Metanephros (tissue), 2 donors: ENCODE results near the genes VAV2 and BRD3OS.

GRCh38 chr9:133742737-133743297 is 4.7 kb upstream of the SARDH start:
- RAMPAGE, long total RNA, result no peak

DNA sequence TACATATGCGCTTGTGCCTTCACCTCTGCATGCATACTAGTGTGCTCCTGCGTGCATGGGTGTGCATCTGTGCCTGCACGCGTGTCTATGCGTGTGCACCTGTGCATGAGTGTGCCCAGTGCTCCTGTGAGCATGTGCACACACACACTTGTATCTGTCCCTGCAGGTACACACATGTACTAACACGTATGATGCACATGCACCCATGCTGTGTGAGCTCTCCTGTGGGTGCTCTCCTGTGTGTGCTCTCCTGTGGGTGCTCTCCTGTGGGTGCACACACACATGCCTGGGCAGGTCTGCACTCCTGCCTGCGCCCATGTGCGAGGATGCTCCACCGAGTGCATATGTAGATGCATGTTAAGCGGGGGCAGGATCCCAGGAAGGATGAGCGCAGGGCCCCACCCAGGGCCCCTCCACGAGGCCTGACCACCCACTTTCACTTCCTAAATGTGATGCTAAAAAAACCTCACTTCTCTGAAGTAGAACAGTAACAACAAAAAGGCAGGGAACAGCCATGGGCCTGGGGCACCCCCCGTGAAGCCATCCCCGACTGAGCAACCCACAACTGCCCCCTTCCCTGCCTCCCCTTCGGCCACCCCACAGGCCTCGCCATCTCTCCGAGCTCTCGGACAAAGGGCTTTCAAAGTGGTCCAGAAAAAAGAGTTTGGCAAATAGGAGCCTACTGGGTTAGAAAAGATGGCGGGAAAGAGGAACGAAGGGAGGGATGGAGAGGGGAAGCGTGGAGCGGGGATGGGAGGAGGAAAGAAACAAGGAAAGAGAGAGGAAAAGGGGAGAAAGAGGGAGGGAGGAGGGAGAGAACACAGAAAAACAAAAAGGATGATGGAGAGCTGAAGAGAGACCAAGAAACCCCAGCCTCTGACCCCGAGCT is 48.2 kb upstream of the SARDH start:
- RAMPAGE, long total RNA, result no peak

DNA sequence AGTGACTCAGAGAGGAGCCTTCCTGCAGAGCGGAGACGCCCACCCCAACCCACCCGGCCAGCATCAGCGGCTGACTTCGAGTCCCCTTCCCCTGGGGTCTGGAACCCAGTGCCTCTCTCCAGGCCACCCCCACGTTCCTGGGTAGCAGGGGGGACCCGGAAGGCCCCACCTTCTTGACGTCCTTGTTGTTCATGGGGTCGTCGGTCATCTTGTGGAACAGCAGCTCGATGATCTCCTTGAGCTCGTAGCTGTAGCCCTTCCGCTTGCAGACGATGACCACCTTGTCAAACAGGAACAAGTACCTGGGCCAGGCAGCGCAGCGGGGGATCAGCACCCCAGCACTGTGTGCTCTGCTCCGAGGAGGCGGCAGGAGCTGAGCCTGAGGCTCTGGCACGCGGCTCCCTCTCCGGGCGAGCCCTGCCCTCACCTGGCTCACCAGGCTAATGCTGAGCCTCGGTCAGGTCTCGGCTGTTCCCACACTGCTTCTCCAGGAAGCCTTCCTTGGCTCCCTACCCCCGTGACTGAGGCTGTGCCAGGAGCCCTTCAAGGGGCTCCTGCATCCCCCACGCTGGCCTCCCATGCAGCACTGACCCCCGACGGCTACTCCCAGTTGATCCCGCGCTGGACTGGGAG is 50.1 kb upstream of the SARDH start:
- RAMPAGE, long total RNA, result no peak

- RAMPAGE, long total RNA, result no peak
Observed at GRCh38 chr9:133812142-133812389, 73.9 kb upstream of the SARDH start.

- RAMPAGE, long total RNA, result no peak
Observed at GRCh38 chr9:133881682-133882651, 110.2 kb downstream of the VAV2 start.

DNA sequence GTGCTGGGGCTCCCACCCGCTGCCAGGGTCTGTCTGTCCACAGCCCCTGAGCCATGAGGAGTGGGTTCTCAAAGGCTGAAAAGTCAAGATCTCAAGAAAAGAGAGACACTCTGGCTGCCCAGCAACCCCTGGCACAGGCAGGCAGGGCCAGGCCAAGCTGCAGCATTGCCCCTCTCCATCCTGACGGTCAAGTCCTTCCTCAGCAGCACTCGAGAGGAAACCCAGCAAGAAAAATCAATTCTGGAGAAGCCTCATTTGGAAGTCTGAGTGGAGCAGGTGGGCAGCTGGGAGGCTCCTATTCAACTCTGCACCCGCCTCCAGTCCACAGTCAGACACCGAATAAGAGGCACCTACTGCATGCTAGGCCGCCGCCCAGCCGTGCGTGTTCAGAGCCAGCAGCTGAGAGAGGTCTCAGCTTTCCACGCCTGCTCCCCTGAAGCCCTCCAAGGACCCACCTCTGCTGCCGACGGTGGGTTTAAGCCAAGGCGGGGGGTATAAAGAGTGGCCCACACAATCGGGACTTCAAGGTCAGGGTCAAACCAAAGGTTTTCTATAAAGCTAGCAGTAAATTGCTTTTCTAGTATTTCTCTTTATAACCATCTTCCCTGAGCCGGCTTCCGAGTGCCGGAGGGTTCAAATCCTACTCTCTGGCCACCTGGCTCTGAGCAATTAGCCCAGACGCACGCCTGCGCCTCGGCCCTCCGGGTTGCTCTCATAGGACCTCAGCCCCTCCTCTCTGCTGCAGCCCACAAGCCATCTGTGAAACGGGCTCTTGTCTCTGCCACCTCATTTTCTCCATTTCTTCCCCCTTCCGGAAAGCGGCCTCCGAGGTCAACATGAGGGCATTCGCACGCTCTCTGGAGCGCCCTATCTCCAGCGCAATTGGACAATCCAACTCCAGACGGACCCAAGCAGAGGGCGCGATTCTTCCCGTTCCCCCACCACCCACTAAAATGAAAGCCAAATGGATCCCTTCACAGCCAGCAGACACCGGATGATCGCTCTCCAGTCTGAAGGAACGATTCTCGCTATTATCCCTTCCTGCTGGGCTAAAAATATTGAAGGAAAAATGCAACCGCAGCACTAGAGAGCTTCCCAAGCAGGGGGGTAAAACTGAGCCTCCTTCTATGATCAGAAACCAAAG is 41.7 kb downstream of the VAV2 start:
- RAMPAGE, long total RNA, result no peak

- RAMPAGE, long total RNA, result no peak
Observed at GRCh38 chr9:133991777-133992703, at the start of gene VAV2. TSS of gene VAV2 (minus strand) at chr9:133992324.

- RAMPAGE, long total RNA, result no peak
Observed at GRCh38 chr9:134024765-134025743, at the start of gene BRD3OS. TSS of gene BRD3OS (plus strand) at chr9:134025481.

DNA sequence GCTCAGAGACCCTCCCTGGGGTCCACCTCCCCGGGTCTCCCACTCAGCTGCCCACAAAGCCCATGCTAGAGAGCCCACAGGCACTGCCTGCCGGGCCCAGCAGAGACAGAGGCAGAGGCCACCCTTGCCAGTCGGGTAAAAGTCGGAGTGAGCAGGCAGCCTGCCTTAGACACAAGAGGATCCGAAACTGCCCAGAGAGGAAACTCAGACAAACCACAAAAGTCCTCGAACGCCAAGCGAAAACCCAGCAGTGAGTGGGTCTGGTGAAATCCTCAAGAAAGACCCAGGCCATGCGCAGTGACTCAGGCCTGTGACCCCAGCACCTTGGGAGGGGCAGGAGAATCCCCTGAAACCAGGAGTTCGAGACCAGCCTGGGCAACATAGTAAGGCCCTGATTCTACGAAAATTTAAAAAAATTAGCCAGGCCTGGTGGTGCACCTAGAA is 7.8 kb downstream of the BRD3 start:
- RAMPAGE, long total RNA, result no peak

GRCh38 chr9:134136229-134136347 is 206 bp downstream of the WDR5 start:
- RAMPAGE, long total RNA, result no peak

GRCh38 chr9:134138109-134138498 is 2.2 kb downstream of the WDR5 start:
- RAMPAGE, long total RNA, result no peak

GRCh38 chr9:134157899-134158527 is 22.1 kb downstream of the WDR5 start:
- RAMPAGE, long total RNA, result no peak

DNA sequence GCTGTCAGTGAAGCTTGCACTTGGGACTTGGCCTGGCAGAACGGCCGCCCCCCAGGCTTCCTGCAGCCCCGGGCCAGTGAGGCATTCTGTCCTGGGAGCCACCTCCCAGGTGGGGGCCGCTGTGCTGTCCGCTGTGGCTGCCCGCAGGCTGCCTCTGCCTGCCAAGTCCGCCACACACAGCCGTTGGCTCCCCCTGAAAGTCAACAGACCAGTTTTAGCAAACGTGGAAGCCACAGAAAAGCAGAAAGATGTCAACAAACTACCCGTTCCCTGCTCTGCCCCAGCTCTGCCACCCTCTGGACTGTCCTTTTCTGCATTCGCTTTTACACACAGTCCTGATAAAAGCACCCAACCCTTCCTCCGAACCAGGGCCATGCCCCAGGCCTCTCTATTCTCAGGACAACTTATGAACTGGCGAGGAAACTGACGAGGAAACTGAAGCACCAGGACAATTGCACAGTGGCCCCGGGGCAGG is 39.6 kb upstream of the RXRA start:
- RAMPAGE, long total RNA, result no peak

- RAMPAGE, long total RNA, result no peak
Observed at GRCh38 chr9:134321679-134322191, 4.5 kb upstream of the RXRA start.

- RAMPAGE, long total RNA, result no peak
Observed at GRCh38 chr9:134333381-134333834, 7.2 kb downstream of the RXRA start.

DNA sequence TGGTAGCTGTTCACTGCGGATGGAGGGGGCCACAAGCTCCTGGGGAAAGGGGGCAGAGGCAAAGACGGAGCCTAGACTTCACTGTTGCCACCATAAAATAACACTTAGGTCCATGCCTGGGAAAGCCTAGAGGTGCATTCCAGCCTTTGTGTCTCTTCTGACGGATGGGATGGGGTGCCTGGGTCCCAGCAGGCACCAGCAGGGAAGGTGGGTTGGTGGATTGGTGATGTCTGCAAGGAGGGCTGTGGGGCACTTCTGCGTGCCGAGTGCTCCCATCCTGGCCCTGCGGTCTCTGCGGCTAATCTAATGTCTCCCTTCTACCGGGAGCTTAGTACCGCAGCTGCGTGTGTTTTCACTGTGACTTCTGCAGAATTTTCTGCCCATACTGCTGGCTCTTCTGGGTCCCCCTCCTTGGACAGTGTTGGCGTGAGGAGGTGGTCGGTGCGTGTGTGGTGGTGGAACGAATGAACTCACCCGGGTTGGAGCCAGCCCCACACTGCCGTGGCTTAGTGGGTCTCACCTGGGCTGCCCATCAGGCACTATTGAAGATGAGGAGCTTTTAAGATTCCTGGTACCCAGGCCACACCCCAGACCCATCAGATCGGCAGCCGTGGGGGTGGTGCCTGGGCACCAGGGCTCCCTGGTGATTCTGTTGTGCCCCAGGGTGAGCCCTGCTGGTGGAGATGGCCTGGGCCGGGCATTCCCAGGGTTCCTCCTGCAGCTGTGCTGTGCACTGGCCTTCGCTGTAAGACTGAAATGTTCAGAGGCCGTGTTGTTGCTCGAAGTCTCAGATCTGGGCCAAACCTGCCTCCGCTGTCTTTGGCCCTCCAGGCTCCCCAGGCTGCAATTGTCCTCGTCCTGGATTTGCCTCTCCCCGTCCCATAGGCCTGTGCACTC is 28.0 kb downstream of the RXRA start:
- RAMPAGE, long total RNA, result no peak

- RAMPAGE, long total RNA, result no peak
Observed at GRCh38 chr9:134359745-134360784, 33.8 kb downstream of the RXRA start.

DNA sequence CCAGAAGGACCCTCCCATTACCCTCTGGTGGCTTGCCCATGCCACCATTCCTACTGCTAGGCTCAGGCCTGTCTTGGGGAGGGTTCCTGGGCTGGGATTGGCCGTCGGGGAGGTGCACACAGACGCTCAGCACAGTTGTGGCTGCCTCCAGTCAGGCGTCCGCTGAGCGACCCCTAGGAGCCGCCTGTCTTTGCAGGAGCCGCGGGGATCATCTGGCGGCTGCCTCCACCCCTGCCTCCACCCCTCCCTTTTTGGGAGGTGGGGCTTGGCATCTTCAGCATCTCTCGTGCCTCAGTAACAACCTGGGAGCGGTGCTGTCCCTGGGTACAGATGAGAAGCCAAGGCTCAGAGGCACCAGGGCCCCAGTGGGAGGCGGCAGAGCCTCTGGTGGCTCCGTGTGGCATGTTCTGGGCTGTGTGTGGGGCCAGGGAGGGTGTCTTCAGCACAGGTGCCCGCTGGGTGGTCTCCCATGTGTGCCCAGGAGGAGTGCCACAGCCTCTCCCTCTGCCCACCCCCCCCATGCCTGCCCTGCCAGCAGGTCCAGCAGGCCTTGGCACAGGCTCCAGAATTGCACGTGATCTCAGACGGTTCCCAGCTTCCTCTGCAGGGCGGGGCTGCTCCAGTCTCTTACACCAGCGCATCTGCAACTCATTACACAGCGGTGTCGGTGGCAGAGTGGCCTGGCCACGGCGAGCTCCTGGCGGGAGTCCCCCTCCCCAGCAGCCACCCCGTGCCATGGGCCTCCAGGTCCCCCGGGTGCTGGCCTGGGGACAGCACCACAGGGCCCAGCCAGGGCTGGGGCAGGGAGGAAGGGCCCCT is 39.8 kb downstream of the RXRA start:
- RAMPAGE, long total RNA, result no peak

DNA sequence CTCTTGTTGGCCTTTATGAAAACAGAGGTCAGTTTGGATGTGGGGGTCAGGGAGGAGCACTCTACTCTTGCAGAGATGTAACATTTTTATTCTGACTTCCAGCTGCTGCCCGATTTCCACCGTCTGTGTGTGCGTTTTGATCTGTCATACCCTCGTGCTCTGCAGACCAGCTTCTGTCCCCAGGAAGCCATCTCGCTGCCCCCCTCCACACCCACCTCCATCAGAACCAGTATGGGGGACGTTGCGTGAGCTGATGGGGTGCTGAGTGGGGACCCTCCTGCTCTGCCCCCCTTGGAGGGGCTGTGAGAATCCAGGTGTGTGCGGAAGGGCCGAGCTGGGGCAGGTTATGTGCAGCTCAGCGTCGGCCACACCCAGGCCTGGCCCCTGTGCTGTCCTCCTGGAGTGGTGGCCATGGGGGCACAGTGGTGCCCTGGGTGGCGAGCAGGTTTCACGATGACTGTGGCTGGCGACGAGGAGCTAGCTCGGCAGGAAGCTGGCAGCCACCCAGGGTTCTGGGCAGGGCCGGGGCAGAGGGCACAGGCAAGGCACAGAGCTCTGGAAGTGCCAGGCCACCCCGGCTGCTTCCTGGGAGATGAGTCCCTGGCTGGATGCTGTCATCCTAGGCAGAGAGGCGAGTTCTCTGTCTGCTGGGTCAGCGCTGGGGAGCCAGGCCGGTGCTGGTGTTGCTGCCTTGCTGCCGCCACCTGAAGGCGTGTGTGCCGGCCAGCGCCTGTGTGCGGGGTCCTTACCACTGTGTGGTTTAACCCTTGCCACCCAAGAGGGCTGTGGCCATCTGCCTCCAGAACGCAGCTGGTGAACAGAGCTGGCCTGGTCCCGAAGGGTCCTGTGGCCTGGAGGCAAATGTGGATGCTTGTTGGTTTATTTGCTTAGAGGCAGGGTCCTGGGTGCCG is 51.6 kb downstream of the RXRA start:
- RAMPAGE, long total RNA, result no peak

DNA sequence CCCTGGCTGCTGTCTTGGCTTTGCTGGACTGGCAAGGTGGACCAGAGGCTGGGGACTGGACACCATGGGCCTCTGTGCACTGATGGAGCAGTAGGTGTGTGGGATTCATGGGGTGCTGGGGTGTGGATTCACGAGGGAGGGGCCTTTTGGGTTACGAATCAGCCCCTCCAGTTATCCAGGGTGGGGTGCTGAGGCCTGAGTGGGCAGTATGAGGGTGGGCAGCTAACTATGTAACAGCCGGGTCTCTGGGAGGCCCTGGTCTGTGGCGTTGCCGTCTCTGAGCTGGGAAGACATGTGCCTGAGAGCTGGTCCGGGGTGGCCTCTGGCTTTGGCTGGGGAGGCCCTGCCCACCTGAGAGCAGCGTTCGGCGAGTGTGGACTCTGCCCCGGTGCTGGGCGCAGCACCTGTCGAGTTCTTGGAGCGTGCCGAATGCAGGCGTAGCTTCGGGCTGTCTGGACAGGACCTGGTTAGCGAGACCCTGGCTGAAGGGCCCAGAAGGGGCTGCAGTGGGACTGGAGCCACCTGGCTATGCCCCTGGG is 56.3 kb downstream of the RXRA start:
- RAMPAGE, long total RNA, result no peak